A172 (cell line): ENCODE results near the gene KCNAB2.

DNA sequence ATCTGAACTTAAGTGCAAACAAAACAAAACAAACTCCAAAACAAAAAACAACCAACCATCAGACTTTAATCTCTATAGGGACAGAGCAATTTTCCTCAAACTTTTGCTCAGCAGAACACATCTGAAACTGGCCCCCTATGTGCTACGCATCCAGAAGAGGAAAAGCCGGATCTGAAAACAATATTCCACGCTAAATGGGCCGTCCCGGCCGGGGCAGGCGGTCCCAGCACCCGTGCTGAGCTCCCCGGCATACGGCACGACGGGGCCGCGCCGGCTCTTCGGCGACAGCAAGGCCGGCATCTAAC, 623 bp downstream of the CEP104 start:
- RAMPAGE, long total RNA: no peak

DNA sequence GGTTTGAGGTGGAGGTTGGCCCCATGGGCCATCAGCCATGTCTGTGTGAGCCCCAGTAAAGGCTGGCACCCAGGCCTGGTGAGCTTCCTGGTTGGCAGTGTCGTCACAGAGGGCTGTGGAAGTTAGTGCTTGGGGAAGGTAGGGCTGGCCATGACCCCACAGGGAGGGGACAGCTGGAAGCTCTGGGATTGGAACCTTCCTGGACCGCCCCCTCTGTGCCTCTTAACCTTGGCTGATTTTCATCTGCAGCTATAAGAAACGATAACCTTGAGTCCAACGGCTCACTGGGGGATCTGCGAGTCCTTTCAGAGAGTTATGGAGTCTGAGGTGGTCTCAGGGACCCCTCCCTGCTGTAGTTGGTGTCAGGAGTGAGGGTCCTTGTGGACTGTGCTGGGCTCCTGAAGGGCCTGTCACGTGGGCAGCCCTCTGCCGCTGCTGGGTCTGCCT, 19.9 kb downstream of the C1orf174 start:
- RAMPAGE, long total RNA: no peak

DNA sequence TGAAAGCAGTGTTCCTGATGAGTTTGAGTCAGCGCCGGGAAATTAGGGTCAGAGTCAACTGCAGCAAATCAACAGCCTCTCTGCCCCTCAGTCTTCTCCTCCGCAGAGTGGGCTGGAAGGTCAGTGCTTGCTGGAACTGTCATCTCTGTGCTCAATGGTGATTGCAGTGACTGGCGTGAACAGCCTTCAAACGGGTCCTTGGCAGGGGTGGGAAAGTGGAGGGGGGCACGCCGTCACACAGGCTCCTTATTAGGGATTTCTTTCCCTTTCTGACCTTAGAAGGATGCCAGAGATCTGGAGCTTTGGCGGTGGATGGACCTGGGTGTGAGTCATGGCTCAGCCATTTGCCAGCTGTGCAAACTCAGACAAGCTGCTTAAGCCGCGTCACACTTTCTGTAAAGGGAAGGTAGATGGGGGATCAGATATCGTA, 48.1 kb upstream of the C1orf174 start:
- RAMPAGE, long total RNA: no peak

DNA sequence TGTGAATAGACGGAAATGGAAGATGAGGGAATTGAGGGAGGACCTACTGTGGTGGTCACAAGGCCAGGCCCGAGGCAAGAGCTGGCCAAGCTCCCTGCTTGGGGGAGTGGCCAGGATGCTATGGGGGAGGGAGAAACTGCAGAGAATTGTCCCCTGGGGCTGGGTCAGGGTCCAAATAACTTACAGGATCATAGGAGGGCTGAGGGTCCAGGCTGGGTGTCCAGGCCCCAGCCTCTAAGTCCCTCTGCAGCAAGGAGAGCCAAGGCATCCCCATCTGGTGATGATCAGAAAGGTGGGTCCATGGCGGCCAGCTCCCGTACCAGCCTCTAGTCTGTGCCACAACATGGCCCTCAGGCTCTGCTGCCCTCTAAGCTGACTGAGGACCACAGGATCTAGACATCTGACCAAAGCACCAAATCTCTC, 349.3 kb upstream of the AJAP1 start:
- RAMPAGE, long total RNA: no peak

GRCh38 chr1:5856355-5856847, 135.8 kb downstream of the NPHP4 start:
- RAMPAGE, long total RNA: no peak

DNA sequence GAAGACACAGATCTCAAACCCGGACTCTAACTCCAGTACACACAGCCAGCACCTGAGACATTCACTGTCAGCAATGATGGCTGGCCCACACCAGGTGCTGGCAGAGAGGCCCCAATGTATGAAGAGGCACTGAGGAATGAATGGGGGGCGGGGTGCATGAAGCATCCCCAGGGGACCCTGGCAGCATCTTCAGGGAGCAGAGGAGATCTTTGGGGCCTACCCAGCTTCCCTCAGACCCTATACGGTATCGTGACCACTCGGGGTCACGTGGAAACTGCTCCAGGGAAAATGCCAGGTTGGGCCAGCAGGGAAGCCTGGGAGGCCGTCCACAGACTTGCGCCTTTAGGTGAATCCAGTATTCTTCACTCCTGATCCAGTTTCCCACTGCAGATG, 84.3 kb downstream of the NPHP4 start:
- RAMPAGE, long total RNA: no peak

- RAMPAGE, long total RNA: no peak
These were observed 12.0 kb downstream of the NPHP4 start for GRCh38 chr1:5980253-5980636.

DNA sequence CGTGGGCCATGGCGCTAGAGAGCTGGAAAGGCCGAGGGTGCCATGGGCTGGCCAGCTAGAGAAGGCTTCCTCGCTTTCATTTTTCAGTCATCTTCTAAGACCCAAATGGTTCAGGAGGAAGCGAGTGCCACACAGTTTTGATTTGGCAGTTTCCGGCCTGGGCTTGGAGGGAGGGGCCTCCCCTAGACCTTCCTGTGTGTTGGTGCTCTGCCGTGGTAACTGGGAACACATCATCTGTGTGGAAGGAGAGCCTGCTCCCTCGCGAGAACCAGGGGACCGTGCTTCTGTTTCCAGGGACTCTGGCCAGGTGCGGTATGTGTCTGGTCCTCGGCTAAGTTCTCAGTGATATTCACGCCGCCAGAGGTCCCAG, 2.5 kb upstream of the NPHP4 start:
- RAMPAGE, long total RNA: no peak

DNA sequence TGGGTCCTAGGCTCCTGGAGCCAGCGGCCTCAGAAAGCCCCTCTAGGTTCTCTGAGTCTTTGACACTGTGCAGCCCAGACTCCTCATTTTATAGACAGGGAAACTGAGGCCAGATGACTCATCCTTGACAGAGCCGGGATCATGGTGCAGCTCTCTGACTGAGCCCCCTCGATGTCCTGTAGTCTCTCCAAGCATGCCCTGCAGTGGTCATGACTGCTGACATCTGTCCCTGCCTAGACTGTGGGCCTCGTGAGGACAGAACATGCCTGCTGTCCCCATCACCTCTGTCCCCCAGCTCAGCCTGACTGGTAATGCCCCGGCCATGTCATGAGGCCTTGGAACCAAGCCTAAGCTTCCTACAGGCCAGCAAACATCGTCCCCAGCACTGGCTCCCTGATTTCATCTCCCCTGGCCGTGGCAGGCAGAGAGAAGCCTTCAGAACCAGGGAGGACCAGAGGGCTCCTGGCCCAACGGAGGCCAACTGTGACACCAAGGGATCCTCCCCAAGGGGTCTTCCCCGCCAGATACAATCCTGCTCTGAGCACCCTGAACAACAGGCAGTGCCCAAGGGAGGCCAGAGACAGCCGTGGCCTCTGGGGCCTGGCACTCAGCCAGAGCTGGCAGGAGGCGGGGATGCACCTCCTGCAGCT, 9.7 kb upstream of the NPHP4 start:
- RAMPAGE, long total RNA: no peak

DNA sequence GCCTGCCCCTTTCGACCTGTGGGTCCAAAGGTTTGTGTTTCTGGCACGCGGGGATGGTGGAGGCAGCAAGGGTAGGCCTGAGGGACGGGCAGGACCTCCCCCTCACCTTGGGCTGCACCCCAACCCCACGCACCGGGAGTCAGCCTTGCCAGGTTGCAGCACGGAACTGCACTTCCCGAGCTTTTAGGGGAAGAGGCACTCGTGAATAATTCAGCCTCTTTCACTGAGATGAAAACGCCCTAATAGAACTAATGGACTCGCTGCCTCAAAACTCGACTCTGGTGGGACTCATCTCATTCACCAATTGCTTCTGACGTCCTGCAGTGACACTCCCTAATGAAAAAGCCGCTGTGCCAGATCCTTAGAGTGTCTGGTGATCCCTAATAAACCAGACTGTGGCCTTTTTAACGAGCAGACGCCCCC, at the start of gene KCNAB2:
Gene KCNAB2, plus strand, starts transcription at position 138 of the 423 bp plus-strand sequence.
- RAMPAGE, long total RNA: no peak

DNA sequence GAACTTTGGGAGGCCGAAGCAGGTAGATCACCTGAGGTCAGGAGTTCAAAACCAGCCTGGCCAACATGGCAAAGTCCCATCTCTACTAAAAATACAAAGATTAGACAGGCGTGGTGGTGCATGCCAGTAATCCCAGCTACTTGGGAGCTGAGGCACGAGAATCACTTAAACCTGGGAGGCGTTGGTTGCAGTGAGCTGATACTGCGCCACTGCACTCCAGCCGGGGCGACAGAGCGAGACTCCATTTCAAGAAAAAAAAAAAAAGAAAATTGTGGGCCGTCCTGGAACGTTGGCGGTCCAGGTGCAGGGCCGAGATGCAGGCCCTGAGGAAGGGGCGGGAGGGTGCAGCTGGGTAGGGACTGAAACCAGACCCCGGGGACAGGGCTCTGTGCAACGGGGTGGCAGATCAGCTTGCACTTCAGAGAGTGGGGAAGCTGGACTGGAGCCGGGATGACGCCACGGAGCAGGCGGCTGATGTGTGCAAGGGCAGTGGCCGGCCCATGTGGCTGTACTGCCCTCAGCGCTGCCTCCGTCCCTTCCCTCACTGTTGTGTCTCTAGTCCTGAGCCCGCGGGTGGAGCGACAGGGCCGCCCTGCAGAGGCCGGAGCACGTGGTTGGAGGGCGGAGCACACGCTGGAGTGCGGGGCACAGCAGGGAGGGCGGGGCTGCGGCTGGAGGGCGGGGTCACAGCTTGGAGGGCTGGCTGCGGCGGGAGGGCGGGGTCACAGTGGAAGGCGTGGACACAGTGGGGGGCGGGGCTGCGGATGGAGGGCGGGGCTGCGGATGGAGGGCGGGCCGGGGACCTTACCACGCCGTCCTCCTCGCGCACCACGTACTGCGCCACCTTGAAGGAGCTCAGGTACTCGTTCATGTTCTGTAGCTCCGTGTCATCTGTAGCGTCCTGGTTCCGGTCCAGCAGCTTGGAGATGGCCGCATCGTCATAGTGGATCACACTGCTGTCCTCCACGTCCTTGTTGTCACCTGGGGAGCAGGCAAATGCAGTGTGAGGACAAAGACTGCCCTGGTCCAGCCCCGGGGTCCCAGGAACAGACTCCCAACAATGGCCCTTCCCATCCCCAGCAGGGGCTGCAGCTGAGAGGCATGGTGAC, 52.5 kb downstream of the CHD5 start:
- RAMPAGE, long total RNA: no peak

DNA sequence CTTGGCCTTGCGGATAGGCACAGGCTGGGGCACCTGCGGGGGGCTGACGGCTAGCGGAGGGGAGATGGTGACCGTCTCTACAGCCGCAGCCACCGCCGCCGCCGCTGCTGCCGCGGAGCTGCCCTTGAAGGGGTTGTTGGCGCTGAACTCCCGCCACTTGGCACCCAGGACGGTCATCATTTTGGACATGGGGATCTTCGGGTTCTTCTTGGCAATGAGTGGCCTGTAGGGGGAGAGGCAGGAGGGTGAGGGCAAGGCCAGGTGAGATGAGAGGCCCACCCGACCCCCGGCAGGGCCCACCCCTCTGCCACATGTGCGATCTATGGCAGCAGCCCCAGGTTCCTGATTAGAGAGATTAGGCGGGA, 25.5 kb downstream of the CHD5 start:
- RAMPAGE, long total RNA: no peak

DNA sequence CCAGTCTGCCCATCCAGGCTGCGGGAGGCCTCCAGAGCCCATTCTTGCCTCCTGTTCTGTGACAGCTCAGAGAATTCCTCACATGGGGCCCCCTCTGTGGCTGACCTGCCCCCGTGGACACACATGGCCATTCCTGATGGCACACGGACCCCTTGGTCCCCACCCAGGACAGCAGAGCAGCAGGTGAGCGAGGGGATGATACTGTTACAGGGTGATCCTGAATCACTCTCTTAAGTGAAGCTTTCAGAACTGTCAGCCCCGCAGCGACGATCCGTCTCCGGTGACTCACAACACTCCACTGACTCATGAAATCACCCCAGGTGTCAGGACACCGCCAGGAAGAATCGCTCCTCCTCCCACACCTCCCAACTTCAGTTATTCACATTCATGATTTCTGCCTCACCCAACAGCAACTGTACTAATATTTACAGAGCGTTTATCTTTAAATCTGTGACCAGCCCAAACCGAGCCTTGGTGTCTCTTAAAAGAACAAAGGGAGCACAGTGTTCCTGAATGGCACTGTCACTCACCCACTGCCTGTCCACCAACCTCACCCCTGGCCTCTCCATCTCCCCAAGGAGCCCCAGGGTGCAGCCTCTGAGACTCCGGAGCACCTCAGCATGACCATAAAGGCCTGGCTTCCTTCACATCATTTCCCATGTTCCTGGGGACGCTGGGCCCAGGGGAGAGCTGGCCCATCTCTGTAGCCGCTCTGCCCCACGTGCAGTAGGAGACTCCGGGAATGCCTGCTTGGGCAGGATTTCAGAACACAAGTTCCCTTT, 22.3 kb downstream of the CHD5 start:
- RAMPAGE, long total RNA: no peak

DNA sequence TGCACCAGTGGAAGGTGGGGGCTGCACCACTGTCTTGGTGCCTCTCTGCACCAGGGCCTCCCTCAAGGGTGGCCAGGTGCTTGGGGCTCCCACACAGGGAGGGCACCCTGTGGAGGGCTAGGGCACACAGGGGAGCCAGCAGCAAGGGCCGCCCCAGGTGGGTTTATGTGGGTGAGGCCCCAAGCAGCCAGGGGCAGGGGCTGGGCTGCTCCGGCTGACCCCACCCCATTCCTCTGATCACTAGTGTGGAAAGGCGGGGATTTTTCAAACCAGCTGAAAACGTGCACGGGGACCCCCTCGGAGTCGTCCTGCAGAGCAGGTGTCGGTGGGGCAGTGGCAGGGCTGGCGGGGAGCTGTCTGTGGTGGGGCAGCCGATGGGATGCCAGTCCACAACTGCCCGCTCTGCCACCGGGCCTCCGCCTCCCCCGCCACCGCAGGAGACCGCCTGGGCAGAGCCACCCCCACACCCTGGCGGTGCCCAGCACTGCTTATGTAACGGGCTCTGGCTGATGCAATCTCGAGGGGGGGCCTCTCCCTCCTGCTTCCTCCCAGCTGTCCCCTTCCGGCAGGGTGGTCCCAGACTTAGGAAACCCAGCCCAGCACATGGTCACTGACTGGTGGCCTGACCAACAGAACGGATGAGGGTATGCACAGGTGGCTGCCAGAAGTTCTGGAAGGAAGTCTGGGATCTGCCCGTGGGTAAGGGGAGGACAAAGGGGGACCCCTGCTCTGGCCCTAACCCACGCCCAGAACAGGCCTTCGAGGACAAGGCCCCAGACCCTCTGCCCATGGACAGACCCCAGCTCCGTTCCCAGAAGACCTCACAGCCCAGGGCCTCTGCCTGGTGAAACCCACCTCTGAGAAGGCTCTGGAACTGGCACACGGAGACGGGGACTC, 9.4 kb downstream of the CHD5 start:
- RAMPAGE, long total RNA: no peak

DNA sequence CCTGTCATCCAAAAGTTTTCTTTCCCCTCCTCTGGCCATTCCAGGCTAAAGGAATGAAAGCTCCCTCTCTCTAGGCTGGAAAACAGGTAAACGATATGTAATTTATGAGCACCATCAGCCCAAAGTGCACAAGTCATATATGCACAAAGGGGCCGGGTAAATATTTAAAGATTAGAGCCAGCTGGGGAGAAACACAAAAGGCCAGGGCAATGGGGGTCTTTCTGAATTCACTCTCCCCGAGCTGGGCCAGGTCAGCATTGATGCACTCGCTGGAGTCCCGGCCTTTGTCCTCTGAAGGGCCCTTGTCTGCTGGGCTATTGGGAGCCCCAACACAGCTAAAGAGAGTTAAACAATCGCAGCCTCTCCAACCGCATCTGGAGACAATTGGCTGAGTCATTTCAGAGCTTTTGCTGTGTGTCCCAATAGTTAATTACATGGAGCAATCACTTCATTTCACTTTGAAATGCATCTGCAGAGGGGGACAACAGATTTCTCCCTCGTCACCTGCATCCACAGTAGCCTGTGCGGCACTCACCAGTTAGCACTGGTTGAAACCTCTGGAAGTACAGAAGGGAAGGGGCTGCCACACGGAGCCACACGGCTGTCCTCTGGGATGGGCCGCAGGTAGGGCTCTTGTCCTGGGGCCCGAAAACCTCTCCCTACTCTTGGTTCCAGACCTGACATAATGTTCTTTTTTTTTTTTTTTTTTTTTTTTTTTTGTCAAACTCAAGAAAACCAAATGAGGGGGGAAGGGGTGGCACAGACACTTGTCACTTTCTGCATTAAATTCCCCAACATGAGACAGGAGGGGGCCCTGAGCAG, 3.6 kb upstream of the HES3 start:
- RAMPAGE, long total RNA: no peak

DNA sequence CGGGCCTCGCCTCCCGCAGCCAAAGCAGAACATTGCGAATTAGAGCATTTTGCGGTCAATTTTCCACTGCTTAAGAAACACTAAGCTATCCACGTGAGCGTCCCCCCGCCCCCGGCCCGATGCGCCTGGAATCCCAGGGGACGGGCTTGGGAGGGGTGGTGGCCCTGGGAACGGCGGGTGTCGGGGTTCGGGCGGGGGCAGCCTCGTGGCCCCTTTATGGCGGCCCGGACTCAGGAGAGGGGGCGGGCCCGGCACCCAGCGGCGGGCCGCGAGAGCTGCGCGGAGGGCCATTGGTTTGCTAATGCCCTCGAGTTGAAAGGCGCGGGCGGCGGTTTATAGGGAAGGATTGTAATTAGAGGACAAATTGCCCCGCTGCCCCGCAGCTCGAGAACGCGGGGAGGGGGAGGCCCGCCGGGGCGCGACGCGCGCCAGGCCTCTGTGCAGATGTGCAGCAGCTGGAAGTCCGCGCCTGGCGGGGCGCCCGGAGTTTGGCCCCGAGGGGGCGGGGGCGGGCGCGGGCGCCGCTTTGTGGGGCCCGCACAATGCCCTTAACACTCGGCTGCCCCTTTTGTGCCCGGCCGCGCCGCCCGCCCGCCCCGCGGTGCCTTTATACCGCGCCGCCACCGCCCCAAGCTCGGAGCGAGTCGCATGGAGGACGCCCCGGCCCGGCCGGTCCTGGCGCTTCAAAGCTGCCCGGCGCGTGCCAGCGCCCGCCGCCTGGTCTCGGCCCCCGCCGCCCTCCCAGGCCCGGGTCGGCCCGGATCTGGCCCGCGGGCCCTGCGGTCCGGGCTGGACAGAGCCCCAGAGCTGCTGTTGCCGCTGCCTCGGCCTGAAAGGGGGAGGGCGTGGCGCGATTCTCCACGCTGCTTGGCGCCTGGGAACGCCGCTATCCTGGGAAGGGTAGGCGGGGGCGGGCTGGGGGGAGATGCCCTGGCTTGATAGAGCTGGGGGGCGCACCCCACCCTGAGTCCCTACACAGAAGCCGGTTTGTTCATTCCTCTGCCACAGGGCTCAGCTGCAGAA, 1.8 kb upstream of the HES3 start:
- RAMPAGE, long total RNA: no peak

DNA sequence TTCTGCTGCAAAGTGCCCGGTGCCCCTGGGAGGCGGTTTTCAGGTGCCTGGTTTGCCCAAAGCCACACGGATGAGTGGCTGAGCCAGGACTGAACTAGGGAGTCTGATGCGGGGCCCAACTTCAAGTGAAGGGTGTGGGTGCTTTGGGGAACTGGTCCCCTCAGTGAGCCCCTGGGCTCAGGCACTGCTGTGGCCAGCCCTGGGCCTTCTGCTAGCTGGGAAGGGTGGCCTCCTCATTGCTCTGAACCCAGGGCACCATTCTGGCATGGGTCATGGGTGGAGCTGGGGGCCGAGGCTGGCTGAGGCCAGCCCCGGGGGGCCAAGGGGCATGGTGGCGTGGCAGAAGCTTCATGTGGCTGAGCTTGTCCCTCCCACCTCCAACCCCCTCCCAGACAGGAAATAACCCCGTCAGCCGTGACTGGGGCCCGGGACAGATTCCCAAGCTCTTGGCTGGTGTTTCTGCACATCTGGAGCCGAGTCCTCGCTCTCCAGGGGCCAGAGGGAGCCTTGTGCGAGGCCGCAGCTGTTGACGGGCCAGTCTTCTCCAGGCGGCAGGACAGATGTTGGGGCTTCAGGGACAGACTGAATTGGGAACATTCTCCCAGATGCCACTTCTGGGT, 2.0 kb upstream of the GPR153 start:
- RAMPAGE, long total RNA: no peak

DNA sequence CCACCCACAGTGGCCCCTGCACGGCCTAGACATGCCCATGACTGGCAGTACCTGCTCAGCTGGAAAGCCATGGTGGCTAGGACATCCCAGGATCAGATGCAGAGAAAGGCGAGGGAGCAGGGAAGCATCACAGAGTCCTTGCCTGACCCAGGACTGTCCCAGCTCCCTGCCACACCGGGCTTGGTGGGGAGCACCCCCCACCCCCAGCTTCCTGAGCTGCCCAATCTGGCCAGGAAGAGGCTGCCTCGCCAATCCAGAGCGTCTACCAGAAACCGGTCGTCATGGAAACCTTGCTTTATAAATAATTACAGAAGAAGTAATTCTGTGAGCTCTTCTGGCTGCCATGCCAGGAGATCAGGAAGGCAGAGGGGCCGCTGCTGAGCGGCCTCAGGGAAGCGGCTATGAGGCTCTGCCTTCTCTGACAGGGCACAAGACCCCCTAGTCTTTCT, 34.8 kb downstream of the ACOT7 start:
- RAMPAGE, long total RNA: no peak

DNA sequence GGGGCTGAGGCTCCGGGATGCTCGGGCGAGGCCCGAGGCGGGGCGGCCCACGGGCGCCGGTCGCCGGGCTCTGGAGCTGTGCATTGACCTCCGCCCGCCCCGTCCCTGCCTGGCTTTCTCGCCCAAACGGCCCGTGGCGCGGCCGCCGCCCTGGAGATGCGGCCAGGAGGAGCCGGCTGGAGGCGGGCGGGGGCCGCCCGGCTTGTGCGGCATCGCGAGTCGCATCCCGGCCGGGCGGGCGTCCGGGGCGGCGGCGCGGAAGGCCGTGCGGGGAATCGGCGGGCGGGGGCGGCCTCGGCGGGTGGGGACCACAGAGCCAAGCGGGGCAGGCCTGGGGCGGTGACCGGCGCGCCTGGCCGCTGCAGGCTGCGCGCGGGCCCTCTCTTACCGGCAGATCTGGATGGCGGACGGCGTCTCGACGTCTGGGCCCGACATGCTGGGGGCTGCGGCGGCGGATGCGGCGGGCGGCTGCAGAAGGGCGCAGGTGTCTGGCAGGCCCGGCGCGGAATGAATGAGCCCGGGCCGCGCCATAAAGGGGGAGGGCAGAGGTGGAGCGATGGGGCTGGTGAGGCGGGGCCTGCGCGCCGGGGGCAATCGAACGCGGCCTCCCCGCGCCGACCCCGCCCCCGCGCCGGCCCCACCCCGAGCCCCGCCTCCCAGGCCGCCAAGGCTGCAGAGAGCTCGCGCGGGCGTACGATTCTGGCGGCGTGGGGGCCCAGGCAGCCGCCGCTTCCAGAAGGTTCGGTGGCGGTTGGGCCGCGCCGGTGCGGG, 513 bp downstream of the ACOT7 start:
- RAMPAGE, long total RNA: start-site peak on the minus strand centred at position 503 of the sequence, 83 bp wide, 32 and 34 reads in 2 replicates

DNA sequence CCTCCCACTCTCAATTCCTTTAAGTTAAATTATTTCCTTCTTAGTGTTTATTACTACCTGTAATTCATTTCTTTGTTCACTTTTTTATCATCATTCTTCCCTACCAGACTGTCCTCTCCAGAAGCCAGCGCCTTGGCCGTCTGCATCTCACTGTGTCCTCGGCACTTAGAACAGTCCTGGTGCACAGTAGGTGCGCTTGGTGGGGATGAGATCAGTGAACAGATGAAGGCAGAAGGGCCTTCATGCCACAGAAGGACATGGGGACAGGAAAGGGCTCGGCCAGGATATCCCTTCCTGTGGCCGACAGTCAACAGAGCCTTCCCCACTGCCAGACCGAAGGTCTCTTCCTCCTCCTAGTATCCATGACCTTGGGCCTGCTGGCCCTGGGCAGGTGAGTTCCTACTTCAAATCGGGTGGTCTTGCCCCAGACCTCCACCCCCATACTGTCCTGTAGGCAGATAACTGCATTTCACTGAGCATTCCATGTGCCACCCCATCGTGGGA, 3.7 kb downstream of the PLEKHG5 start:
- RAMPAGE, long total RNA: no peak